ENCODE results near the gene IGFBP3.

DNA sequence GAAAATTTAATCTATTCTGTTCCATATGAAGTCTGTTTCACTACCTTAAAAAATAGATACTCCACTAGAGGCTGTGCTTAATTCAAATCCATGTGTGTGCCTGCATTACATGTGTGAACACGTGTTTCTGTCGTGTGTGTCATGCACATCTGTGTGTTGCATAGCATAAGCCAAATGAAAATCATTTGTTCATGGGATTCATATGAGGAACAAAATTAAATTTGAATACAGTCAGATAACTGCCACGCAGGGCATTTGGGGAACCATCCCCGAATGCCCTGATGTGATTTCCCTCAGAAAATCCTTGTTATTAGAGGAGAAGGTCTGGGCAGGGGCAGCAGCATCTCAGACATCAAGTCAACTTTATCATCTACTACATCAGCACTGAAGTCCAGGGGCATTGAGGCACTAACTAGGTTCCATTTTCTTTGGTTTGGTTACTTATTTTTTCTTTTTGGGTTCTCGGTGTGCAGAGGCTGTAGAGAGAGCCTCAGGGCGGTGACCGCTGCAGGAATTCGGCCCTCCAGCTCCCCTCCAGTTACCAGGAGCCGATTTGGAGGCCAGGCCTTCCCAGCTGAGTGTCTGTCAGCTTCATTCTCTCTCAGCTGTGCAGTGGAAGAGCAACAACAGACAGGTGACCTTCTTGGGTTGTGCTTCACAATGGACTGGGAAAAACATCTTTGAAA lies 145.5 kb downstream of the ADCY1 start:
- RRBS, result no CpG with 5 or more reads among the region's 9 CpGs

DNA sequence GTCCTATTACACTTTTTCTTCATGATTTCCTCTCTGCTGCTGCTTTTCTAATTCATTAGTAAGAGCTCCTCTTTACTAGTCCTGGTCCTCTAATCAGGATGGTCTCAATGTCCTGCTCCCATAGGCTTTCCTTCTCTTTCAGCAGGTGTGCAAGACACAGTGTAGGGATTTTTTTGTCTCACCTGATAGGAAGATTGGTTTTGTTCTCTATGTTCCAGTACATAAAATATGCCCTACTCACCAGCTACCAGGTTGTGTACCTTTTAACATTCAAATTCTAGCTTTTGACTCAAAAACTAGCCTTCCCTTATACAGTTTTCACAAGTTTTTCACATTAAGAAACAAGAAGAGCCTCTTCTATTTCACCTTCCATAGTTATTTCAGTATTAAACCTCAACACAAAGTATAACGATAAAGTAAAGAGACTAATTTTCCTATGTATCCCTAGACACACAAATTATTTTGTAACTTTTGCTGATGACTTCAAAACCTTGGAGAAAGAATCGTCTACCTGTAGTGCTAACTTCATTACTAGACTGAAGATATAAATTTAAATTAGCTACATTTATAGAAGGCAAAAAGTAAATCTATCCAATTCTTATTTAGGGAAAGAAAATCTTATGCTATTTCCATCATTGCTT lies 128.4 kb downstream of the CCDC201 start:
- RRBS, result no CpG with 5 or more reads among the region's 2 CpGs

DNA sequence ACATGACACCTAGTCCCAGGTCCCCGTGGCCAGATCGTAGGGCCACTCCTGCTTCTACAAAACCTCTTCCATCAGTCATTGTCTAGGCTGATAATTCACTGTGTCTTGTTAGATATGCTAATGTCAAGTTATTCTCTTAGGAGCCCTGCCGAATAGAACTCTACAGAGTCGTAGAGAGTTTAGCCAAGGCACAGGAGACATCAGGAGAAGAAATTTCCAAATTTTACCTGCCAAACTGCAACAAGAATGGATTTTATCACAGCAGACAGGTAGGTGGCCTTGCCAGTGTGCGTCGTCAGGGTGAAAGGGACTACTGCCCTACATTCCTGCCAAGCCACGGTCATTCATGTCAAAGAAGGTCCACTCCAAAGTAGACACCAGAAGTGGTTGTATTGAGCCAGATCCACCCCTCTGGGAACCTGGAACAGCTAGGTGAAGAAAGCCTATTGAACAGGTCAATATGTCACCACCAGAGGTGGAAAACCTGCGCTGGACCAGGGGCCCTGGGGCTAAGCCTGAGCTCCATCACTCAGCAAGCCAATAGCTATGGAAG lies 3.6 kb downstream of the IGFBP1 start:
- RRBS, result no CpG with 5 or more reads among the region's 8 CpGs

DNA sequence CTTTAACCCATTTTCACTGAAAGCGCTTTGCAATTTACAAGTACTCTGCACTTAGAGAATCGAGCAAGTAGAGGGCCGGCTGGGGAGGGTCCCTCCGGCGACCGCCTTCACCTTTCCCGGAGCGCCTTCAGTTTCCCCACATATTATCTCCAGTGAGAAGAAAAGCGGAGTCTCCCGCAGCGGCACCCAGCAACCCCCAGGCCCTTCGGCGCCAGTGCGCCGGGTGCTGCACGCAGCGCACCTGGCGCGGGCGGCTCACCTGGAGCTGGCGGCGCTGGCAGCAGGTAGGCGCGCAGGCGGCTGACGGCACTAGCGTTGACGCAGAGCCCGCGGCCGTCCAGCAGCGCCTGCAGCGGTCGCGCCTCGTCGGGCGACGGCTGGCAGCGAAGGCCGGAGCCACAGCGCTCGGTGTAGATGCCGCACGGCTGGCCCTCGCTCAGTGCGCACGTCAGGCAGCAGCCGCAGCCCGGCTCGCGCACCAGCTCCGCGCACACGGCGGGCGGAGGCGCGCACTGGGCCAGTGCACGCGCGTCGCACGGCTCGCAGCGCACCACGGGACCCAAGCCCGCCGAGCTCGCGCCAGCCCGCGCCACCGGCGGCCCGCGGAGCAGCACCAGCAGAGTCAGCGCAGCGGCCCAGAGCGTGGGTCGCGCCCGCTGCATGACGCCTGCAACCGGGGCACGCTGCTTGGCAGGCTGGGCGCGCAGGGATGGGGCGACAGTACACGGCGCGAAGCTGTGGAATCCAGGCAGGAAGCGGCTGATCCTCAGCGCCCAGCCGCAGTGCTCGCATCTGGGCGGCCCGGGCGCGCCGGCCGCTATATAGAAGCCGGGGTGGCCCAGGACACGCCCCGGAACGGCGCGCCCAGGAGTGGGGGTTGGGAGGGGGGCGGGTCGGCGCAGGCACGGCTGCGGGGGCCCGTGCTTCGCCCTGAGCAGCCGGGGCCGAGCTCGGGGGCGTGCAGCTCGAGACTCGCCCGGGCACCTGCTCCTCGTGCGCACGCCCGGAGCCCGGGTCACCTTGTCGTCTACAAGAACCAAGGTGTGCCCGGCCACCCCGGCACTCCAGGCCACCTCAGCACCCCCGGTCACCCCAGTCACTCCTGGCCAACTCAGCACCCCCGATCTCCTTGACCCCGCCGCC lies at the start of gene IGFBP3:
Gene IGFBP3, minus strand, starts transcription at position 794 of the 1,143 bp plus-strand sequence.
- RRBS, result 1% methylated on average over 46 of the region's 134 CpGs

DNA sequence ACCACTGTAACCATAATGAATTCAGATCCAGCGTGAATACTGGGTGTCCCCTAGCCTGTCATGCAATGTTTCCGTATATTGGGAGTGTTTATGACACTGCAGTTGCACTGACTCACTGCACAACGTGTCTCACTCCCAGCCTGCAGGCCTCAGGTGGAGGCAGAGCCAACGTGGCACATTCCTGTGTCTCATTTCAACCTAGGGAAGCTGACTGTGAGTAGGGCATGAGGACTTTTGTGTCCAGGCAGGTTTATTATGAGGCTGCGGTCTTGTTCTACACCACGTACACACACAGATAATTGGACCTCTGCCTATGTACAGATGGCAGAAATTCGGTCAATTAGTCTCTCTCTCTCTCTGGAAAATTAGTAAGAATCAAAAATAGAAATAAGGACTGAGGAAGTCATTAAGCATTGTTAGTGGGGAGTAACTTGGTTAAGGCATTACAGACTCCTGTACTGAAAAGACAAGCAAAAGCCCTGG lies 299.1 kb upstream of the IGFBP3 start:
- RRBS, result no CpG with 5 or more reads among the region's 7 CpGs

- RRBS, result no CpG with 5 or more reads among the region's 3 CpGs
Measured at GRCh38 chr7:46763853-46764692, 817.8 kb downstream of the TNS3 start.

DNA sequence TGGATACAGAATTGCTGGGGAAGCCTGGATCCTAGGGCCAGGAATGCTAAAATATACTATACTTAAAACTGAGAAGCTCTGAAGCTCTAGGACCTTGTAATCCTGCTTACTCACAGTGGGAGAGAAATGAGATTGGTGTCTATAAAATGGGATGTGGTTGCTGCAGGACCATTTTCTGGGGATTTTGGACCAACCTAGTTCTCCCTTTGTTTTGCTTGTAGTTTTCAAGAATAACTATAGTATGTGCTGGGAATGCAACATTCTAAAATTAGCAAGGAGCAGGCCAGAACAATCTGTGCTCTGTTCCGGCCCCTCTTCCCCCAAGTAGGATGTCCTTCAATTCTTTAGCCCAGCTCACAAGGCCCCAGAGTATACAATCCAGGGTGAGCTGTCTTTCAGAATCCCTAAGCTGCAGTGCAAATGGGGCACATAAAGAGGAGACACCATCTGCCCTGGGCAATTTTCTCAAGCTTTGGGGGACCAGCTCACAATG lies 809.2 kb downstream of the TNS3 start:
- RRBS, result no CpG with 5 or more reads among the region's 1 CpG

- RRBS, result no CpG with 5 or more reads among the region's 1 CpG
Measured at GRCh38 chr7:47259765-47260221, 322.1 kb downstream of the TNS3 start.

DNA sequence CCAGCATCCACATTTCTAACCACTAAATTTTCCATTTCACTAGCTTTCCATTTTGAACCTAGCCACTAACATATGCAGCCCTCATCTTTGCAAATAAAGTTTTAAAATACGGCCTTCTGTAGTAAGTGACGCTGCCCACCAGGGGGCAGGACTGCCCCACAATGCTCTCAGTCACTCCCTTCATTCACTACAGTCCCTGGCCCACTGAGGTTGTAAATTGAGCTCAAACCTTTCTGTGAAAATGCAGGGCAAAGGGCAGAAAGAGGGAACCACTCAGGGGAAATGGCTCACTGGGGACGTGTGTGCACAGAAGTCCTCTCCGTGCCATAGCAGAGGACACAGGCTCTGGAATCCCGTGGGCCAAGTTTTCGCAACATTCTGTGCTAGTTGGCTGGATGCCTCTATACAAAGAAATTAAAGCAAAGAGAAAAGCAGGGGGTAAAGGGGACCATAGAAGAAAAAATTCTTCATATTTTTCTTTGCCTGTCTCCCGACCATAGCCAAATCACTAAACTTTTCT lies 315.6 kb downstream of the TNS3 start:
- RRBS, result no CpG with 5 or more reads among the region's 7 CpGs

GRCh38 chr7:47400252-47400542 lies 181.7 kb downstream of the TNS3 start:
- RRBS, result no CpG with 5 or more reads among the region's 4 CpGs

GRCh38 chr7:47452814-47453555 lies 128.9 kb downstream of the TNS3 start:
- RRBS, result 25% methylated on average over 10 of the region's 19 CpGs

- RRBS, result no CpG with 5 or more reads among the region's 7 CpGs
Measured at GRCh38 chr7:47464976-47465513, 116.9 kb downstream of the TNS3 start.

GRCh38 chr7:47470220-47471455 lies 111.3 kb downstream of the TNS3 start:
- RRBS, result no CpG with 5 or more reads among the region's 20 CpGs

- RRBS, result no CpG with 5 or more reads among the region's 13 CpGs
Measured at GRCh38 chr7:47513667-47514332, 68.1 kb downstream of the TNS3 start.

DNA sequence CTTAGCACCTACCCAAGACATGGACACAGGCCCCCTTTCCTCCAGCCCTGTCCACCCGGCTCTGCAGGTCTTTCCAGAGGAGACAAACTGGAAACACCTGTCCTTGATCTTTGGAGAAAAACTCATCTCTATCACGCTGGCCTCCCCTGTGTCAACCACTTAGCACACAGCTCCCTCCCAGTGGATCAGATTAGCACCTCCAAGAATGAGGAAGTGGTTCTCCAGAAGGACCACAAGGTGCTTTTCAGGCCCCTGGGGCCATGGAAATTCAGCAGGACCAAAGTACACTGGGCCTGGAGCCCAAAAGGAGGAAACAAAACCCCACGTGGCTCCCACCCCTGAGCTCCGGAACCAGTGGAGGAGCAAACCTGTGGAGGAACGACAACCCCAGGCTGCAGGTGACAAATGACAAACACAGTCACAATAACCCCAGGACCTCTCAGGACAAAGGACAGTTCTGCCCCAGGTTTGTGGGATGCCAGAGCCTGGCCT lies 5.9 kb downstream of the TNS3 start:
- RRBS, result no CpG with 5 or more reads among the region's 5 CpGs

DNA sequence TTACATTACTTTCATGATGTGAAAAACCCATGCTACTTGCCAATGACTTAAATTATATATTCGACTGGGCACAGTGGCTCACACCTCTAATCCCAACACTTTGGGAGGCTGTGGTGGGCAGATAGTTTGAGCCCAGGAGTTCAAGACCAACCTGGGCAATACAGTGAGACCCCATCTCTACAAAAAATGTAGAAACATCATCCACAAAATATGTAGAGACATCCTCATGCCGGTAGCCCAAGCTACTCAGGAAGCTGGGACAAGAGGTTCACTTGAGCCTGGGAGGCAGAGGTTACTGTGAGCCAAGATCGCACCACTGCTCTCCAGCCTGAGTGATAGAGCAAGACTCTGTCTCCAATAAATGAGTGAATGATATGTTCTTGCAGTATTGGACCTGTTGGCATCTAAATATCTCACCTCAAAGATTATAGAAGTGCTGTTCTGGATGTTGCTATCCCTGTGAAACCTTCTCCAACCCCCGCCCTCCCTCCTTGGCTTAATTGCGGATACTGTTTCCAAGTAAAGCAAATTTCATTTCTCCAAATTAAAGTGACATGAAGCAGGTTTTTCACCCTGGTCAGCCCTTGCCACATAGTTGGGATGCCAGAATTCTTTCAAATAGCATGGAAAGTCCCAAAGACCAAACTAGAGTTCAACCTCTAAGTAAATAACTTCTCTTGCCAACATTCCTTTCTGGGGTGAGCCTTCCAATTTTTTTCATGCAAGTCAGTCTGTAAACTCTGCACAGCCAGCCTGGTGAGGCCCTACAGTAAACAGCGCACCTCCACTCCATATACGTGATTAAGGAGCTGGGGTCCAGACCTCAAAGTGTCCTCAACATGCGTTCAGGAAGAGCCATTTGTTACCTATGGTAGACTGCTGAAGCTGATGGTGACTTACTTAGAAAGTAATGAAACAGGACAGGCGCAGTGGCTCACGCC lies 22.8 kb upstream of the TNS3 start:
- RRBS, result no CpG with 5 or more reads among the region's 10 CpGs

GRCh38 chr7:47670175-47670459 lies 88.2 kb upstream of the TNS3 start:
- RRBS, result no CpG with 5 or more reads among the region's 1 CpG

GRCh38 chr7:47786459-47786848 lies 161.8 kb downstream of the PKD1L1 start:
- RRBS, result no CpG with 5 or more reads among the region's 7 CpGs

- RRBS, result 100% methylated on average over 4 of the region's 18 CpGs
Measured at GRCh38 chr7:48101497-48102754, 12.9 kb downstream of the UPP1 start.

GRCh38 chr7:48104899-48106004 lies 16.2 kb downstream of the UPP1 start:
- RRBS, result no CpG with 5 or more reads among the region's 11 CpGs